GM12891 (cell line): ENCODE data around the genes TNFRSF6B, DNAJC5 and ZNF512B.

GRCh38 chr20:63599086-63600188 is 25.4 kb upstream of the HELZ2 start:
- RRBS = no CpG with 5 or more reads among the region's 52 CpGs

- RRBS = 2% methylated on average over 5 of the region's 44 CpGs
Observed at GRCh38 chr20:63627857-63629078, 1.4 kb upstream of the GMEB2 start.

GRCh38 chr20:63693694-63694396 is 2.6 kb upstream of the TNFRSF6B start:
- RRBS = no CpG with 5 or more reads among the region's 14 CpGs

DNA sequence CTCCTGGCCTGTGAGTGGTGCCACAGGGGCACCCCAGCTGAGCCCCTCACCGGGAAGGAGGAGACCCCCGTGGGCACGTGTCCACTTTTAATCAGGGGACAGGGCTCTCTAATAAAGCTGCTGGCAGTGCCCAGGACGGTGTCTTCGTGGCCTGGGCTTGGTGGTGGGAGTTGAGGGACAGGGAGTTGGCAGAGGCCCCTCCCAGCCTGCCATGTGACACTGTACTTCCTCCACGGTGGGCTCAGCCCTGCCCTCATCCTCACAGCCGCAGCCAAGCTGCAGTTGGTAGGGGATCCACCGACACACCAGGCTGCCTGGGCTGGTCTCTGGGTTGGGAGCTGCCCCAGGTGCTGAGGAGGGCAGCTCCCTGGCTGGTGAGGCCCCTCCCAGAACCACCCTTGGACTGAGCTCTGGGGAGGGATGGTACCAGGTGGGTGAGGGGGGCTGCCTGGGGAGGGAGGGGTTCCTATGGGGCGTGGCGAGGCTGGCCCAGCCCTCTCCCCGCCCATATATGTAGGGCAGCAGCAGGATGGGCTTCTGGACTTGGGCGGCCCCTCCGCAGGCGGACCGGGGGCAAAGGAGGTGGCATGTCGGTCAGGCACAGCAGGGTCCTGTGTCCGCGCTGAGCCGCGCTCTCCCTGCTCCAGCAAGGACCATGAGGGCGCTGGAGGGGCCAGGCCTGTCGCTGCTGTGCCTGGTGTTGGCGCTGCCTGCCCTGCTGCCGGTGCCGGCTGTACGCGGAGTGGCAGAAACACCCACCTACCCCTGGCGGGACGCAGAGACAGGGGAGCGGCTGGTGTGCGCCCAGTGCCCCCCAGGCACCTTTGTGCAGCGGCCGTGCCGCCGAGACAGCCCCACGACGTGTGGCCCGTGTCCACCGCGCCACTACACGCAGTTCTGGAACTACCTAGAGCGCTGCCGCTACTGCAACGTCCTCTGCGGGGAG is at the start of gene TNFRSF6B:
Gene TNFRSF6B (plus strand): TSS at position 540 of the 946 bp plus-strand sequence.
- RRBS = no CpG with 5 or more reads among the region's 45 CpGs

DNA sequence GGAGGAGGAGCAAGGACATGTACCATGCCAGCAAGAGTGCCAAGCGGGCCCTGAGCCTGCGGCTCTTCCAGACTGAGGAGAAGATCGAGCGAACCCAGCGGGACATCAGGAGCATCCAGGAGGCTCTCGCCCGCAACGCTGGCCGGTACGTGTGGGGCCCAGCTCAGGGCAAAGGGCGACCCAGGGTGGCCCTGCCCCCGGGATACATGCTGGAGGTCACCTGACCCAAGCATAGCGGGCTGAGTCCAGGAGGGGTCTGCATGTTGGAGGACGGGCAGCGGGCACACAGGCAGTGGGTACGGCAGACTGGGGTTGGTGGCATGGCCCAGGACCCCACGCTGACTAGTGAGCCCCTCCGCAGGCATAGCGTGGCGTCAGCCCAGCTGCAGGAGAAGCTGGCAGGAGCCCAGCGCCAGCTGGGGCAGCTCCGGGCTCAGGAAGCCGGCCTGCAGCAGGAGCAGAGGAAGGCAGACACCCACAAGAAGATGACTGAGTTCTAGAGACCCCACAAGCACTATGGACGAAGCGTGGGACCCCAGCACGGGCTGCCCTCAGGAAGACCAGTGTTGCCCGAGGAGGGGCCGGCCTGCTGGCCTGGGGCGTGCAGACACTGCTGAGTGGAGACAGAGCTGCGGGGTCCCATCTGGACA is 919 bp upstream of the LIME1 start:
- RRBS = 97% methylated on average over 4 of the region's 30 CpGs

GRCh38 chr20:63737292-63738338 is 1.2 kb downstream of the LIME1 start:
- RRBS = 6% methylated on average over 19 of the region's 72 CpGs

DNA sequence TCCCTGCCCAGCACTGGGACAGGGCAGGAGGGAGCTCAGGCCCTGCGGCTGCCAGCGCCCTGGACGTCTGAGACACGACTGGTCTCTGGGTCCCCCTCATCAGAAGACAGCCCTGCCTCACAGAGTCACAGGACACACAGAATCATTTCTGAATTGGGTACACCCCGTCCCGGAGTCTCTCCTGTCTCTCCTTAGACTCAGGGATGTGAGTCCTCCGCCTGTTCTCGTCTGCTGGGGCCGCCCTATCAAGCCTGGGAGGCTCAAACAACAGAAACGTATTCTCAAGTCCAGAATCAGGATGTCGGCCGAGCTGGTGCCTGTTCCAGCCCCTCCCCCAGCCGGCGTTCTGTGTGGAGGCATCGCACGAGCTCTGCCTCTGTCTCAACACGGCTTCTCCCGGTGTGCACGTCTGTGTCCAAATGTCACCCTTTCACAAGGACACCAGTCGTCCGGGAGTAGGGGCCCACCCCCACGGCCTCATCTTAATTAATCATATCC is 39.4 kb downstream of the ZBTB46 start:
- RRBS = 94% methylated on average over 6 of the region's 22 CpGs

GRCh38 chr20:63810738-63811300 is 20.2 kb downstream of the ZBTB46 start:
- RRBS = 94% methylated on average over 5 of the region's 23 CpGs

GRCh38 chr20:63884518-63884905 is 10.4 kb upstream of the DNAJC5 start:
- RRBS = no CpG with 5 or more reads among the region's 13 CpGs

GRCh38 chr20:63894827-63895714 is at the start of gene DNAJC5:
Gene DNAJC5, plus strand, starts transcription at chr20:63895126.
- RRBS = 1% methylated on average over 58 of the region's 129 CpGs

- RRBS = 96% methylated on average over 3 of the region's 13 CpGs
Observed at GRCh38 chr20:63935171-63935772, 20.9 kb downstream of the UCKL1 start.

GRCh38 chr20:63940914-63941619 is 15.1 kb downstream of the UCKL1 start:
- RRBS = 81% methylated on average over 12 of the region's 45 CpGs

- RRBS = no CpG with 5 or more reads among the region's 18 CpGs
Observed at GRCh38 chr20:63951420-63952310, 4.6 kb downstream of the UCKL1 start.

GRCh38 chr20:63954568-63955061 is 1.6 kb downstream of the UCKL1 start:
- RRBS = no CpG with 5 or more reads among the region's 16 CpGs

DNA sequence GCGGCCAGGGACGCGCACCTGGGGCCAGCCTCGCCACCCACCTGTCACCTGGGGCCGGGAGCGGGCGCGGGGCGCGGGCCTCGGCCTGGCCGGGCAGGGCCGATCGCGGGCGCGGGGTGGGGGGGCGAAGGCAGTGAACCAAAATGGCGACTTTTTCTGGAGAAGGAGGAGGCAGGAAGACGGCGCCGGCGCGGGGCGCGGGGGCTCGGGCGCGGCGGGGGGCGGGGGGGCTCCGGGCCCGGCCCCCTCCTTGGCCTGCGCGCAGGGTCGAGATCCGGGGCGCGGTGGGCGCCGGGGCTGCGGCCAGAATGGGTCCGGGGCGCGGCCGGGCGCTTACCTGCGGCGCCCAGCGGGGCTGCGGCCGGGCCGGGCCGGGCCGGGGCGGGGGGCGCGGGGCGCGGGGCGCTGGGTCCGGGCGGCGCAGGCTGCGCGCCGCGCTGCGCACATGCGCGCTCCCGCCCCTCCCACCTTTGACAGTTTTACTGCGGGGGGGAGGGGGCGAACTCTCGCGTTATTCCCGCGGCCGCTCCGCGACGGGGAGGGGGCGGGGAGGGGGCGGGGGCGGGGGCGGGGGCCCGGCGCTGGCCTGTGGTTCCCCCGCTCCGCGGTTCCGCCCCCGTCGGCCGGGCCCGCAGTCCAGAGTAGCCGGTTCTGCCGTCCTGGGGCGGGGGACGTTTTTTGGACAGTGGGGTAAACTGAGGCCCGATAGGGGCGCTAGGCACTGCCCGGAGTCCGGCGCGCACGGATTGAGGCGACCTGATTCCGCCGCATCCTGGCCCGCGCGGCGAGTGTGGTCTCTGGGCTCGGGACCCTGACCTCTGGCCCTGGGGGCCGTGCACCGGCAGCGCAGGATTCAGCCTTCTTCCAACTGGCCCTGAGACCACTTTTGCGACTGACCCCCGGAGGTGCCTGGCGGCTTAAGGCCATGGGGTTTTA is at the start of gene ZNF512B:
Gene ZNF512B (minus strand): TSS at position 454 of the 936 bp plus-strand sequence.
- RRBS = 6% methylated on average over 55 of the region's 121 CpGs

GRCh38 chr20:64048443-64049055 is 890 bp downstream of the SOX18 start:
- RRBS = 17% methylated on average over 6 of the region's 94 CpGs

DNA sequence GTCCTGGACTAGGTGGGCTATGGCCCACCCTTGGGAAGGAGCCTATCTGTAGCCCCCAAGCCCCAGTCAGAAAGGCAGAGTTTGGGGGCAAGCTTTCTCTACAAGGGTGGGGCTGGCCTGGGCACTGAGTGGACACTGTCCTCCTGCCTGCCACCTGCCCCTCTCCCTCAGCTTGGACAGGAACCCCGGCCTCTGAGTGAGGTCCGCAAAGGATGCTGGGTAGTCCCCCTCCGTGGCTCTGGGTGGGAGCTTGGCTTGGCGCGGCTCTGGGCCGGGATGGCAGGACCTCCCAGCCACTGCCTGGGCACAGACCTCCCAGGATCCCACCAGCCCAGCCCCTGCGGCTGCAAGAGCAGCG is 2.8 kb upstream of the SOX18 start:
- RRBS = 89% methylated on average over 3 of the region's 8 CpGs

- RRBS = no CpG with 5 or more reads among the region's 22 CpGs
Observed at GRCh38 chr20:64055613-64056393, 6.4 kb upstream of the SOX18 start.

- RRBS = 40% methylated on average over 6 of the region's 31 CpGs
Observed at GRCh38 chr20:64091639-64092471, 7.7 kb upstream of the LKAAEAR1 start.

- RRBS = 100% methylated on average over 8 of the region's 33 CpGs
Observed at GRCh38 chr20:64286352-64286793, 30.8 kb downstream of the PCMTD2 start.